HL-60 (cell line): ENCODE measurements around the gene PGAM5.

- RRBS: no CpG with 5 or more reads among the region's 18 CpGs
Measured at GRCh38 chr12:132649513-132650167, 31.1 kb downstream of the P2RX2 start.

GRCh38 chr12:132709790-132710956 lies at the start of gene PGAM5:
Gene PGAM5, plus strand, starts transcription at chr12:132710842.
- RRBS: 2% methylated on average over 38 of the region's 108 CpGs

GRCh38 chr12:132723108-132724457 lies 12.9 kb downstream of the PGAM5 start:
- RRBS: 91% methylated on average over 4 of the region's 40 CpGs

DNA sequence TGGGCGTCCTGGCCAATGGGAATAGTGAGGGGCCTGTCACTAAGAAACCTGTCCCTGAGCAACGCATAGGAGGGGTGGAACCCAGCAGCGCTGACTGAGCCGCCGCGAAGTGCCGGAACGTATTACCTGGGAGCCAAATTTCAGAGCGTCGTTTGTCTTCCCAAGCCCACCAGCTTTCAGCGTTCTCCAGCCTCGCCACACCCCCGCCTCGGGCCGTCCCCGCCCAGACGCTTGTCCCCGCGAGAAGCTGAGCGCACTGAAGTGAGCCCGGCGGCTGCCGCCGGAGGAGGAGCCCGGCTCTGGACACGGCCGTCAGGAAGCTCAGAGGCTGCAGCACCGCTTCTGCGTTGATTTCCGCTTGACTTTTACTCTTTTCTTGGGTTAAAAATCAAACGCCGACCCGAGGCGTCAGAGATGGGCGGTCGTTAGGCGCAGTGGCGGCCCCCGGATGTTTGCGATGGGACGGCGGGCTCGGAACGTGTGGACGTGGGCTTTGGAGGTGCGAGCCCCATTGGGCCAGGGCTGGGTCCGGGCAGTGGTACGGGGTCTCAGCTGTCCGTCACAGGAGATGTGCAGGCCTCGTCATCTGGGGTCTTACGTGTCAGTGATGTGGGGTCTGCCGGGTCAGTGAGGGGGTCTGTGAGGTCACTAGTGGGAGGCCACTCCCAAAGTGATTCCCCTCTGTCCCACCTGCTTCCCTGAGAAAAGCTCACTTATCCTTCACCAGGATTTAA lies 21.4 kb upstream of the CHFR start:
- RRBS: 34% methylated on average over 12 of the region's 52 CpGs

- RRBS: 3% methylated on average over 18 of the region's 28 CpGs
Measured at GRCh38 chr12:133129579-133130135, 417 bp downstream of the ZNF891 start.